ENCODE measurements around a stretch of chr3.

- PRO-cap: no peak
- RAMPAGE, long total RNA: no peak
Observed at GRCh38 chr3:40312862-40313596, 3.5 kb downstream of the EIF1B start.

DNA sequence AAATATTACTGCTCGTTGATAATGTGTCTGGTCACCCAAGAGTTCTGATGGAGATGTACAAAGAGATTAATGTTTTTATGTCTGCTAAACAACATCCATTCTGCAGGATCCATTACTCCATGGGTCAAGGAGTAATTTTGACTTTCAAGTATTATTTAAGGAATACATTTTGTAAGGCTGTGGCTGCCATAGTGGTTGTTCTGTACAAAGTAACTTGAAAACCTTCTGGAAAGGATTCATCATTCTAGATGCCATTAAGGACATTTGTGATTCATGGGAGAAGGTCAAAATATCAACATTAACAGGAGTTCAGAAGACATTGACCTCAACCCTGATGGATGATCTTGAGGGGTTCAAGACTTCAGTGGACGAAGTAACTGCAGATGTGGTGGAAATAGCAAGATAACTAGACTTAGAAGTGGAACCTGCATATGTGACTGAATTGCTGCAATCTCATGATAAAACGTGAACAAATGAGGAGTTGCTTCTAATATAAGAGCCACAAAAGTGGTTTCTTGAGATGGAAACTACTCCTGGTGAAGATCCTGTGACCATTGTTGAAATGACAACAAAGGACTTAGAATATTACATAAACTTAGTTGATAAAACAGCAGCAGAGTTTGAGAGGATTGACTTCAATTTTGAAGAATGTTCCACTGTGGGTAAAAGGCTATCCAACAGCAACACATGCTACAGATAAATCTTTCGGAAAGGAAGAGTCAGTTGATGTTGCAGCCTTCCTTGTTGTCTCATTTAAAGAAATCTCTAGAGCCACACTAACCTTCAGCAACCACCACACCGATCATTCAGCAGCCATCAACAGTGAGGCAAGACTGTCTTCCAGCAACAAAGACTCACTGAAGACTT lies 14.0 kb downstream of the ZNF621 start:
- PRO-cap: no peak
- RAMPAGE, long total RNA: no peak

GRCh38 chr3:40800415-40800840 lies 275.7 kb downstream of the ZNF621 start:
- PRO-cap: no peak
- RAMPAGE, long total RNA: no peak

- PRO-cap: no peak
- RAMPAGE, long total RNA: no peak
Observed at GRCh38 chr3:41101985-41102555, 97.2 kb upstream of the CTNNB1 start.

- PRO-cap: no peak
- RAMPAGE, long total RNA: no peak
Observed at GRCh38 chr3:41115071-41115537, 84.2 kb upstream of the CTNNB1 start.

DNA sequence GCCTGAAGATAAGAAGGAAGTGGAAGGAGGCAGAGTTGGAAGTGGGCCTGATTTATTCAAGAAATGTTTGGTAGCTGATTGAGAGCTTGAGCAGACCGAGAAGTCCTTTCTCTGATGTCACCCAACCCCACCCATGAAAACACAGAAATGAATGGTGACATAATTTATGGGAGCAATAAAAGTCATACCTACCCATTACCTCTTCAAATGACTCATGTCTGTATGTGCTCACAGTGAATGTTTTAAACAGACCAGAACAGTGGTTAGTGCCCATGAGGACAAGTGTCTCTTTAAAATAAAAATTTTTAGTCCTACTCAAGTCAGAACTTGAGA lies 39.5 kb upstream of the CTNNB1 start:
- PRO-cap: no peak
- RAMPAGE, long total RNA: no peak

GRCh38 chr3:41199829-41200418 lies 619 bp downstream of the CTNNB1 start:
- PRO-cap: bidirectional peak, plus-strand start at chr3:41200115, minus-strand start at chr3:41200019; bidirectional peak, plus-strand start at chr3:41200304, minus-strand start at chr3:41200185
- RAMPAGE, long total RNA: start-site peak on the plus strand at chr3:41200095-41200143, 50 reads

GRCh38 chr3:41201699-41201967 lies 2.3 kb downstream of the CTNNB1 start:
- PRO-cap: no peak
- RAMPAGE, long total RNA: no peak

DNA sequence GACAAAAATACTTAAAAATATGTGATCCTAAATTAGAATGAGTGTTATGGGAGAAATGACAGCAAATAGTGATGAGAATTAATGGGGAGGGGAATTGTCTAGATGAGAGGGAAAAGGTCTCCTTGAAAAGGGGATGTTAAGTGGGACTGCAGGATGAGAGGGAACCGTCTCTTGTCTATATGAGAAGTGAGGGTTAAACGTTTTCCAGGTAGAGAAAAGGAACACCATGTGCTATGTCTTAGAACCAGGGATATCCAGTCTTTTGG lies 31.2 kb downstream of the CTNNB1 start:
- PRO-cap: no peak
- RAMPAGE, long total RNA: no peak

DNA sequence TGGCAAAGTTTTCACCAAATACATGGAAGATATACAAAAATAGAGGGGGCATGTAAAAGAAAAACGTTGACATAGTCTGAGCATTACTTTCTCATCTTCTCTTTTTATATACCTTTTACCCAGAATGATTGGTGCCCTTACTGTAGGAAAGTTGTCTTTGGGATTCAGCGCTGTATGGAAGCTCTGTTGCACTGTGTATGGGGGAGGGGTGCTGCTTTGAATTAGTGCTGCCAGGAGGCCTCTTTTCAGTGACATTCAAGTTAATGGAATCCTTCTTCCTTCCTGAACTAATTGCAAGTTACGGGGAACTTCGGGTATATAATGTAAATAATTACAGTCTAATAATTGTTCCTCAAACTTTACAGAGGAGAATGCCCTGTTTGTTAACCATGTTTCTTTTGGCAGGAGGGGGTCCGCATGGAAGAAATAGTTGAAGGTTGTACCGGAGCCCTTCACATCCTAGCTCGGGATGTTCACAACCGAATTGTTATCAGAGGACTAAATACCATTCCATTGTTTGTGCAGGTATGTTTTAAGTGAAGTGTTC lies 36.1 kb downstream of the CTNNB1 start:
- PRO-cap: no peak
- RAMPAGE, long total RNA: no peak

DNA sequence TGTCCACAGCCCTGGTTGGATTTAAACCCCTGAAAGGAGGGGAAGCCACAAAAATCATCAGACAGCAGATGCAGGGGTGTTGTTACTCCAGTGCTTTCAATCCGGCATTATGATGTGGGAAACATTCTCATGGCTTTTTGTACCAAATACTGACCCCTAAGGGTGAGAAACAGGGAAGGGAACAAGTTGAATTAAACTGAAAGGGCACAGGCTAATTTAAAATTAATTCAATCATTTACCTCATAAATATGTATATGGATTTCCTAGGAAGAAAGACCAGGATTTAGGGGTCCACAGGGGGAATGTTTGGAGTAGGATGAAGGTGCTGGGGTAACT lies 375.6 kb downstream of the CTNNB1 start:
- PRO-cap: no peak
- RAMPAGE, long total RNA: no peak

- PRO-cap: no peak
- RAMPAGE, long total RNA: no peak
Observed at GRCh38 chr3:41693801-41694373, 268.0 kb downstream of the ULK4 start.

- PRO-cap: bidirectional peak, plus-strand start at chr3:41961634, minus-strand start at chr3:41961517
- RAMPAGE, long total RNA: no peak
Observed at GRCh38 chr3:41961321-41961916, 484 bp downstream of the ULK4 start.

GRCh38 chr3:42025411-42026148 lies 63.7 kb upstream of the ULK4 start:
- PRO-cap: bidirectional peak, plus-strand start at chr3:42025830, minus-strand start at chr3:42025606
- RAMPAGE, long total RNA: no peak

DNA sequence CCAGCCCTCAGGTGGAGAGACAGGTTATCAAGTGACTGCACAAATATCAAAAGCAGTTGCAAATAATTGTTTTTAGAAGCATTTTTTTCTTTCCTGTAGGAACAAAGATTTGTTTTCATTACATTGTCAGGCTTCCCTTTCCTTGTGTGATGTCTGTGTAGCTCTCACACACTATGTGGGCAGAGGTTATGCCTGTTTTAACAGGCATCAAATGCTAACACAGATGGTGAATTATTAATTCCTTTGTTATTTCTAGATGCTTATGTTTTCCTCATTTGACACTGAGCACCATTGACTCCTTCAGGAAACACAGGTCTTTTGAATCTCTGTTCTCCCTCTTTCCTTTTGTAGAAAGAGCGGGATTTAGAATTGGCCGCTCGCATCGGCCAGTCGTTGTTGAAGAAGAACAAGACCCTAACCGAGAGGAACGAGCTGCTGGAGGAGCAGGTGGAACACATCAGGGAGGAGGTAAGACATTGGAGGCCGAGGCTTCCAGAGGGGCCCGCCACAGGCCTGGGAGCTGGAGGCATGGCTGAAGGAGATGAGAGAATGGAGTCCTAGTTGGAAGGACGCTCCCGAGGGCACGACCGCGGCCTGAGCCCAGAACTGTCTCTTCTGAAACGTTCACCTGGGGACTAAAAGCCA lies 81.5 kb downstream of the CCK start:
- PRO-cap: no peak
- RAMPAGE, long total RNA: no peak

DNA sequence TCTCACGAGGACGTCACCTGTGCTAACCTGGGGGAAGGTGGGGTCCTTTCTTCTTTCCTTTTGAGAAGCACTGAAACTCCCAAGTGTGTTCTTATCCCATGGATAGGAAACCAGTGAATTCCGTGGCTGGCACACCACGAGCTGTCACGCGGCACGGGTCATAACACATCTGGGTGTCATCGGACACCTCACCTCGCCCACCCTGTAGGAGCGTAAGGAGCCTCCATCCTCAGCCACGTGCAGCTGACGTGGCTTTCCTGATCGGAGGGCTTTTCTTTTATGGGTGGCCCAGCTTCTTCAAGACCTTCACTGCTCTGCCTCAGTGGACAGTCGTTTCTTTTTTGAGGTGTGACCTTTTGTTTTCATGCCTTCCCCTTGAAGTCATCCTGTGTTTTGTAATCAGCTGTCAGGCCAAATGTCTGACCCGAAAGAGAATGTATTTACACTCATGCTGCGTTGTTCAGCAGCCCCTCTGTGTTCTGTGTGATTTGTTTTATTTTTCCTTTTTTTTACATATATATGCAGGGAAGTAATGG lies 41.9 kb downstream of the CCK start:
- PRO-cap: no peak
- RAMPAGE, long total RNA: no peak

DNA sequence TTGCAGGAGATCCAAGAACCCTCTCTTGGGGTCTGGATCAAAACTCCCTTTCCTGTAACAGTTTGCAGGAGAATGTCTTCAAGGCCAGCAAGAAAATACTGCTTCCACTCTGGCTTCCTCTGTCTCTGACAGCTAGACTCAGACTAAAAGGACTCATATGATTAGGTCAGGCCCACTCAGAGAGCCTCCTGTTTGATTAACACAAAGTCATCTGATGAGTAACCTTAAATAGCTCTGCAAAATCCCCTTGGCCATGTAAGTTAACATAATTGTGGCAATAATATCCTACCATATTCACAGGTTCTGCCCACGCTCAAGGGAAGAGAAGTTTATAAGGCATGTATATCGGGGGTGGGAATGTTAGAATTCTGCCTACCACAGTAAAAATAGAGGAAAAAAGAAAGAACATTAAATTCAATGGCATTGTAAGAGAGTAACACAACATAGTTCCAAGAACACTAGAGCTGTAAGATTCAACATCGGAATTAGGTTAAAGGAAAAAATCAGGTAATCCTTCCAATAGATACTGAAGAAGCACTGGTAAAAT lies 20.6 kb upstream of the HHATL start:
- PRO-cap: no peak
- RAMPAGE, long total RNA: no peak

GRCh38 chr3:42746366-42746899 lies 26.6 kb downstream of the CCDC13 start:
- PRO-cap: no peak
- RAMPAGE, long total RNA: no peak

DNA sequence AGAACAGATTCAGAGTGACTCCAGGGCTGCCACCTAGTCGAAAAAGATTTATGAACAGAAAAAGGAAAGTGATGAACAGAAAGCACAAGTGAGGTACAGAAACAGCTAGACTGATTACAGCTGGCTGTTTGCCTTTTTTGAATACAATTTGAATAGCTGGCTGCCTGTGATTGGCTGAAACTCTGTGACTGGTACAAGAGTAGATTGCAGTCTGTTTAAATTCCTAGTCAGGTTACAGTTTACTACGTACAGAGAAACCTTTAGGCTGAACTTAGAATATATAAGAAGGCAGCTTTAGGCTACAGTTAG lies 10.1 kb downstream of the CCDC13 start:
- PRO-cap: no peak
- RAMPAGE, long total RNA: no peak

- PRO-cap: no peak
- RAMPAGE, long total RNA: no peak
Observed at GRCh38 chr3:42871642-42872533, 3.8 kb downstream of the CYP8B1 start.